Endodermal cell (in vitro differentiated cells): ENCODE measurements around a stretch of chr18.

DNA sequence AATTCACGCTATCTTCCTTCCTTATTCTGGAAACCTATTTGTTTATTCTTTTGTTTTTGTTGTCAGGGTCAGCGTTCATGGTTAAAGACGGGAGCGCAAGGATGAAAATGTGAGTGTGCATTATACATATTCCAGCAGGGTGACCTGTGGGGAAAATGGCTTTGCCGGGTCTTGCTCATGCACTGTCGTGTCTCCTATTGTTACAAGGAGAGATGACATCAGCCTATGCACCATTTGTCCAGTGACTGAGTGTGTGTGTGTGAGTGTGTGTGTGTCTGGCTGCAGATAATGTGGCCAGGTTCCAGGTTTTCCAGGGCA, 92.7 kb upstream of the SMAD2 start:
- PRO-cap, result no peak

DNA sequence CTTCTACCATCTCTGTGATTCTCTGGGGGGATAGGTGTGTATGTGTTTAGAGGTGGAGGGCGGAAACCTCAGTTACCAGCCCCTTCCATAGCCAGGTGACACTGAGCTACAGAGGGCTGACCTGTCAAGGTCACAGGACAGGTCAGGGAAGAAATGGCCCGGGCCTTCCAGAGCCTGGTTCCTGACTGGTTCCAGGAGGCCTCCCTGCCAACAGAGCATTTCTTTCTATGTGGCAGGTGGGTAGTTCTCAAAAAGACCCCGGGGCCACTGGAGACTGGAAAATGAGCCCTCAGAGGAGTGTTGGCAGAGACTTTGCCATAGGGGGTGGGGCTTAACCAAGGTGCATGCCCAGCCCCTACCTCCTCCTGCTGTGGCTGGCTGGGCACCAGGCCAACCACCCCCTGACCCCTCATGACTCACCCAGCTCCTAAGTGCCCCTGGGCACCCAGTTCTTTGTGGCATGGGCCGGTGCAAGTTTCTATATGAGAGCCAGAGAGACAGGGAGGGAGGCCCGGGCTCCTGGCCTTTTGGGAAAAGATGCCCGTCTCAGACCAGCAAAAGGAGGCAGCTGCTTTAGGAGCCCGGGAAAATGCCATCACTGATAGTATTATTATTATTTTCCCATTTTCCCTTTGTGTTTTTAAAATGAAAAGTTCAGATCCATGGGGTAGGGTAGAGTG, 98.2 kb upstream of the SMAD2 start:
- PRO-cap, result no peak

- PRO-cap, result unidirectional peak, plus-strand start at chr18:48100929
Measured at GRCh38 chr18:48100712-48101317, 170.4 kb upstream of the SMAD2 start.

GRCh38 chr18:48136356-48137503, 206.3 kb upstream of the SMAD2 start:
- PRO-cap, result no peak

DNA sequence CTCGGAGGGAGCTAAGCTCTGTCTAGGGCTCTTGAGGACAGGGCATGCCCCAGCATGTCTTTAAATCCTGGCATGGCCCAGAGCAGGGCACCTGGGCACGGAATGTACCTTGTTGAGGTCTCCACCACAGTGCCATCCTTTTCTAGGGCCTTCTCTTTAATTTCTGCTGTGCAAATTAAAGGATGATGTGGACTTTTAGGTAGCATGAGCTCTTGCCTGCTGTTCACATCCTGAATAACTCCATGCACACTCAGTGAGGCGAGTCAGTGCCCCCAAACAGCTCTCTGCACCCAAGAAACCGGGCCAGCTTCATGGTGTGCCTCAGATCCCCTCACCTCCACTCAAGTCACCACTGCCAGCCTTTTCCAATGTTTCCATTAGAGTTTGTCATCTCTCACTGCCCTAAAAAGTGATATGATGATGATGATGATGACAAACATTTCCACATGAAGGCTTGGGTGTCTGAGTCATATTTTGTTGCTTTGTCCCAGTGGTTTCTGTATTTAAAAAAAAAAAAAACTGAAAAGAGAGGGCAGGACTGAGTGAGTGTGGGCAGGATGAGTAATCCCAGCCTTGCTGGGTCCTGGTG, 78.9 kb downstream of the ZBTB7C start:
- PRO-cap, result no peak

GRCh38 chr18:48407781-48408050, 1.5 kb downstream of the ZBTB7C start:
- PRO-cap, result no peak

- PRO-cap, result no peak
Measured at GRCh38 chr18:48441249-48441674, 32.1 kb upstream of the ZBTB7C start.

DNA sequence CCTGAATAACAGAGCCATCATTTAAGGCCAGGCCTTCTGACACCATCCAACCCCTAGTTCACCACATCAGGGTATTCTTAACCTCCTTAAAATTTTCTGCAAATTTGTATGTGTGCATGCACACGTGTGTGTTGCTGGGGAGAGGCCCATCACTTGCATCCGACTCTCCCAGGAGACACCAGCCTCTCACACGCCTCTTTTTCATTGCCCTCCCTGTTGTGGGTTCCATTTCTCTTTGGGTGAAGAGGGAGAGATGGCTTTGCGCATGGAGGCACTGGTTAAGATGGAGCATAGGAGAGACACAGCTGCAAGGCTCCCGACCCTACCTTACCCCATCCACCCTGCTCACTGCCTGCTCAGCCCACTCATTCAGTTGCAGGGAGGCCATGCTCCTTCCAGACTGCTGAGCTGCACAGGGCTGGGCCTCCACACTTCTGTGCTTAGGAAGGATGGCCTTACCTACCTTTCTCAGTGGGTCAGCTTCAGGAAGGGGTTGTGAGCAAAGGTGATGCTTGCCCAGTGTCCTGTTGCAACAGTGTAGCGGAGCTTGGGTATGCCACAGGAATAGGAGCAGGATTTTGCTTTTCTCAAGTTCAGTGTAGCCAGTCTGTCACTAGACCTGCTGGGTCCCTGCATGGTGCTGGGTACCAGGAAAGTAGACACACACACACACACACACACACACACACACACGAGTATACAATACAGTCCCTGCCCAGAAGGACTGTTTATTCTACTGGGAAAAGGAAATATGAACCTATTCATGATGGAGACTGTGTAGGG, 127.8 kb downstream of the CTIF start:
- PRO-cap, result no peak

DNA sequence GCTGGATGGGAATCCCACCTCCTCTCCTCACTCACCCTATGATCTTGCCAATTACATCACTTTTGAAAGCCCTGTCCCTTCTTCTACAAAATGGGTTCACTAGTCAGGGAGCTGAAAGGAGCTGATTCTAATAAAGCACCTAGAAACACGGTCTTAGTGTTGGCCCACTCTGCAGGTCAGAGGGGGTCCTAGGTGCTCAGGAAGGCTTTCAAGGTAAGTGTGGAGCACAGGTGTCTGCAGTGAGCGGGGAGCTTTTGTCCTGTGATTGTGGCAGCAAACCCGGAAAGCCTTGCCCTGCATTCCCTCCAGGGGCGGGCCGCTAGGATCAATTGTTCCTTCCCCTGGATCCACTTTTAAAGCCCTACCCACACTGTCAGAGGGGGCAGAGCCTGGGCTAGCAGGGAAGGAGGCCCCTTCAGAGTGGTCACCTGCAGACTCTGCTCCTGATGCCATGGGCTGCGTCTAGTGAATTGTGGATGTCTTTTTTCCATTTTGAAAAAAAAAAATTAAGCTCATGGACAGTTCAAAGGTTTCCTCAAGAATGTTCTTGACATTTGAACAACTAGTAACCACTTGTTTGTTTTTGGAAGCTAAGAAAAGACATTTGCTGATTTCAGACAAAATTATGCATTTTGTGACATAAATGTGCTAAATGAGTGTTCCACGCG, 176.1 kb downstream of the CTIF start:
- PRO-cap, result bidirectional peak, plus-strand start at position 383 of the sequence, minus-strand start at position 272 of the sequence

DNA sequence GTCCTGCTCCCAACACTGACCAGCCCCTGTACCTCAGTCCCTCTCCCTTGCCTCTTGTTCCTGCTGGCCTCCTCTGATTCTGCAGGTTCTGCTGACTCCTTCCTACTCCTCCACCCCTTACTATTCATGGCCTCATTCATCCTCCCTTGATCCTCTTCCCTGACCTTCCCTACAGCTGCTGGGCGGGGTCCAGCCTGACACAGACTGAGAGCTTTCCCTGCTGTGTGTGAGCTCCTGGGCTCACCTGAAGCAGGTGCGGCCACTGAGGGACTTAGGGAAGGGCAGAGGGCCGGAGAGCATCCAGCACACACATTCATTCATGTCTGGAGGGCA, 185.6 kb downstream of the CTIF start:
- PRO-cap, result no peak

DNA sequence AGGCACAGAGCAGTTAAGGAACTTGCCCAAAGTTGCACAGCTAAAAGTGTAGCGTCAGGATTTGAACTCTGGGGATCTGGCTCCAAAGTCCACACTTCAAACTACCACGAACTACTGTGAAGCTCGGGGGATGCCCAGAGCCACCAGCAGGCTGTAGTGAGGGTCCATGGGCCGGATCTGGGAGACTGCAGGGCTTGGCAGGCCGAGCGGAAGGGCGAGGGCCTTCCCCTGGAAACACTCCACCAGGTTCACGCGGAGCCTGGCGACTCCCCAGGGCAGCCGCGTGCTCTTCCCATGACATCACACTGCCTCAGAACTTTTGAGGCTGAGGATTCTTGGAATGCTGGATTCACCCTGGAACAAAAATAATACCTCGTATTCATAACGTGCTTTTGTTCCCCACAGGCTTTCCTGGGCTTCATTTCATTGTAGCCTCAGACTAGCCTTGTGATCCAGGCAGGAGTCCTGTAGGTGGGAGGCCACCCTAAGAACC, 201.0 kb downstream of the SMAD7 start:
- PRO-cap, result no peak

DNA sequence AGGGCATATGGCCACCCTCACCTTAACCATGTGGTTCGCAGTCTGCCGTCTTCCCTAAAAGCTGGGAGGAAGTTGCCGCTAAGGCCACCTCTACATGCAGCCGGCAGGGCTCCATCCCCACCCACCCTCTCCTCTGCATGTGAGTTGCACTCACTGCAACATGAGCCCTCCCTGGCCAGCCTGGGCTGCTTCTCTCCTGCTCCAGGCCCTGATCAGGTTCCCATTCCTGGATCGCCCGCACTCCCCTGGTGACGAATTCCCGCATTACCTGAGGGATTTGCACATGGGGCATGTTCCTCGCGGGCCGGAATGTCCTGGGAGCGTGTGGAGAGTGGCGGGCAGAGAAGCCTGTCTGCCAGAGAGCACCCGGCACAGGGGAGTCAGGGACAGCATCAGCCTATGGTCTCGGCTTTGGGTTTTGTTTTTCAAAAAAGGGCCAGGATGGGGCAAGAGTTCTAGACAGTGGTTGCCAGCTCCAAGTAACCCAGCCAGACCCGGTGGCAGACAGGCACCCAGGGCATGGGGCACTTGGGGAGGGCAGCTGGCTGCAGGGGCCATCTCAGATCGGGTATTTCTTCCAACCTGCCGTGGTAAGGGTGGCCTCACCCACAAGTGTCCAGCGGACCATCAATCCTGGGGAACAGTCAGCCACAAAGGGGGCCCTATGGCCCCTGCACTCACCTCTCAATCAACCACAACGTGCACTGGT, 187.8 kb downstream of the SMAD7 start:
- PRO-cap, result no peak

DNA sequence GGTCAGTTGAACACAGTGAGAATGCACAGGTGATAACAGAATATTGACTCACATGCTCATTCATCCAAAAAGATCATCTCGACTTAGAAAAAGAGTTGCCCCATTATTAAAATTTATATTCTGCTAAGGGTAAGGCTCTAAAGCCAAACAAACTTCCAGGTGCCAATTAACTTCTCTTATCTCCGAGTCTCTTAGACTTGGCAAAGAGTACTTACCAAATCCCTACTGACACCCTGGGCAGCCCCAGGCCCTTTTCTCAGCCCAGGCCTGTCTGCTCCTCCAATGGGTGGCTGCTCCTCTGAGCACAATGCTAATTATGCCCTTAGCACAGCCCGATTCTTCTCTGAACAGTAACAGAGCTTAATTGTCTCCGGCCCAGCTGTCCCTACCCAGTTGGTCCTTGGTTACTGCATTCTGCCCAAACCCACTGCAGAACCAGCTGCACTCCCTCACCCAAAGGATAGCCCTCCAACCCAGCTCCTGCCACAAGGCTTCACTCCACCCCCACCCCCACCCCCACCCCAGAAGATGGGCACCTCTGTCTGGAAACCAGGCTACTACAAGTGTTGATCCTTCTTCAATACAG, 110.3 kb downstream of the SMAD7 start:
- PRO-cap, result no peak

DNA sequence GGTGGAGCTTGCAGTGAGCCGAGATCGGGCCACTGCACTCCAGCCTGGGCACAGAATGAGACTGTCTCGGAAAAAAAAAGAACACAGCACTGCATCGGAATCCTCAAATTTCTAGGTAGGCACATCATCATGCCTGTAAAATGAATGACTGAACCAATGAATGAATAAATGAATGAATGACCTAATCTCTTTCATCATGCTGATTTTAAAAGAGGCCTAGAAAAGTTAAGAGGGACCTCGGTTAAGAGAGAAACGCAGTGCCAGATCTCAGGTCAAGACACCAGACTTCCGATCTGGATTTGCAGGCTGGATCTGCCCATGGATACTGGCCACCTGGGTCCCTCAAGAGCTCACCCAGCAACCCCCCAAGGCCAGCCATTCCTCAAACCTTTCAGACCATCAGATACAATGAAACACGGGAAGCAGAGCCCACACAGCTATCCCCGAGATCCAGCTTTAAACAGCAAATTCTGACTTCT, 5.3 kb downstream of the SMAD7 start:
- PRO-cap, result no peak

DNA sequence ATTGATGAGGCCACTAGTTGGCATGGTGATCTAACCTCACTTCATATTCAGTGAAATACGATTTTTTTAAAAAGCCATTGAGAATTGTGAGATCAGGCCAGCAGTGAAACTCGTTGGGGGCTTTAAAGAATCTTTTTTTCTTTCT, 2.3 kb upstream of the SMAD7 start:
- PRO-cap, result no peak

DNA sequence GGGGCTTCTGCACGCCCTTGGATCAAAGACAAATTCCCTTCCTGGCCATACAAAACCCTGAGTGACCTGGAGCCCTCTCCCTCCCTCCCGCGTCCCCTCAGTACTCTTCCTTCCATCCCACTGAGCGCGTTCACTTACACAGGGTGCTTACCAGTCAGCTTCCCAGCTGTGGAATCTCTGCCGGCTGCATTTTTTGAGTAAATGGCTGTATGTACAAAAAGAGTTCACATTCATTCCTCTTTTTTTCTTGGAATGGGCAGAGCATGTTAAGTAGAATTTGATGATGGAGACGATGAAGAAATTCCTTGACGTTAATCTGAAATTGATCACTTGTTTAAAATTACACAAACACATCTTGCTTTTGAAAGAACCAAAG, 12.1 kb upstream of the SMAD7 start:
- PRO-cap, result no peak

- PRO-cap, result no peak
Measured at GRCh38 chr18:49072427-49073090, 121.8 kb upstream of the SMAD7 start.

DNA sequence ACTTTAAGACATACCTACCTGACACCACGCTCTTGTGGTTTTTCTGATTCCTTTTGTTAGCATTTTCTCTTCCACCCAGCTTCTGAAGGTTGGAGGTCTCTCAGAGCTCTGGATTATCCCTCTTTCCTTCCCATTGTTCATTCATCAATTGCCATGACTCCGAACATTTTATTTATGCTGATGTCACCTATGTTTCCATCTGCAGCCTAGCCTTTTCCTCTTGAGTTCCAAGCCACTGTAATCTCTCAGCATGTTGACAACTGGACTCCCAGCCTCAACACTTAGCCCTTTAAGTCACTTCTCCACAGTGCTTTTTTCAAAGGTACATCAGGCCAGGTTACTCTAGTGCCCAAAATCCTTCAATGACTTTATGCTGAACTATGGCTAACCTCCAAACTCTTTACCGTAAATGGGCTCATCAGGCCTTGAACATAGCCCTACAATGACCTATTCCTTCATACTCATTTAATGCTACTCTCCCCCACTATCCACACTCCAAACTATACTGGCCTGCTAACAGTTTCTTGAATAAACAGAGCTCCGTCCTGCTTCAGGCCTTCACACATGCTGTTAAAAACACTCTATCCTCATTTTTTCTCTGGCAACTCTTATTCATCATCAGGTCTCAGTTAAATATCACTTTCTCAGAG, 190.4 kb upstream of the SMAD7 start:
- PRO-cap, result no peak

- PRO-cap, result unidirectional peak, minus-strand start at chr18:49491347
Measured at GRCh38 chr18:49491102-49491569, 1.1 kb downstream of the RPL17 start.

- PRO-cap, result no peak
Measured at GRCh38 chr18:49562474-49562973, 667 bp downstream of the LIPG start.